ENCODE measurements around the gene CYP2R1.

DNA sequence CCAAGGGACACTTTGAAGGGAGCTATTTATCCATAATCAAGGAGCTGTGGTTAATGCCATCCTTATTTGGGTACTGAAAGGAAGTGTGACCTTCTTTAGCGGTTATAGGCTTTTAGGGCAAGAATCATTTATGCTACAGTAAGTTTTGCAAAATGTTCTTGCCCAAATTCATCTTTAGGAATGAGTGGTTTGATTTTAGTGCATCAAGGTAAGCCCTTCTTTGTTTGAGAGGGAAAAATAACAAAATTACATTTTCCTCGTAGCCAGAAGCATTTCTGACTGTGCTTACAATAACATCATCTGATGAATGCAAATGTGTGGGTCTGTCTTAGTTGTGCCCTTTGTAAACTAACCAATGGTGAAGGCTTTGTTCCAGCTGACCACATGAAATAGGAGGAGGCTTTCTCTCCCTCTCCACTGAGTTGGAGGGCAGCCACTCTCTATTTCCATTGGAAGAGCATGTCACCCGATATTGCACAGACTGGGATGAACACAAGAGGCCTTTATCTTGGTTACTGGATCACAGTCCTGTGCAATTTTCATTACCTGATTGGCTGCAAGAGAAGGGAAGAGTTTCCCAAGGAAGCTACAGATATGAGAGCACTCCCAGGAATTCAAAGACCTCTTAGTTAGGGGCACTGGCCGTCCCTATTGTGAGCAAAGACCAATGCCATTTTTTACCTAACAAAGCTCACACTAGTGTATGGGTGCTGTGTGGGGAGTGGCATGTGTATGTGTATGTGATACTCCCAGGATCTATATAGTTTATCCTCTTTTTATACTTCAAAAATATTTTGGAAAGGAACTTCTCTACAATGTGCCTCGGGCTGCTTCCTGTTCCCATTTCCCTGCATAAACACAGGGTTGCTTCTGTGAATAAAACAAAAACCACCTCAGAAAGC, 126.2 kb downstream of the RASSF10 start:
- PRO-cap: no peak

- PRO-cap: no peak
Measured at GRCh38 chr11:14015537-14016212, 53.2 kb downstream of the SPON1 start.

GRCh38 chr11:14078957-14079541, 116.5 kb downstream of the SPON1 start:
- PRO-cap: no peak

DNA sequence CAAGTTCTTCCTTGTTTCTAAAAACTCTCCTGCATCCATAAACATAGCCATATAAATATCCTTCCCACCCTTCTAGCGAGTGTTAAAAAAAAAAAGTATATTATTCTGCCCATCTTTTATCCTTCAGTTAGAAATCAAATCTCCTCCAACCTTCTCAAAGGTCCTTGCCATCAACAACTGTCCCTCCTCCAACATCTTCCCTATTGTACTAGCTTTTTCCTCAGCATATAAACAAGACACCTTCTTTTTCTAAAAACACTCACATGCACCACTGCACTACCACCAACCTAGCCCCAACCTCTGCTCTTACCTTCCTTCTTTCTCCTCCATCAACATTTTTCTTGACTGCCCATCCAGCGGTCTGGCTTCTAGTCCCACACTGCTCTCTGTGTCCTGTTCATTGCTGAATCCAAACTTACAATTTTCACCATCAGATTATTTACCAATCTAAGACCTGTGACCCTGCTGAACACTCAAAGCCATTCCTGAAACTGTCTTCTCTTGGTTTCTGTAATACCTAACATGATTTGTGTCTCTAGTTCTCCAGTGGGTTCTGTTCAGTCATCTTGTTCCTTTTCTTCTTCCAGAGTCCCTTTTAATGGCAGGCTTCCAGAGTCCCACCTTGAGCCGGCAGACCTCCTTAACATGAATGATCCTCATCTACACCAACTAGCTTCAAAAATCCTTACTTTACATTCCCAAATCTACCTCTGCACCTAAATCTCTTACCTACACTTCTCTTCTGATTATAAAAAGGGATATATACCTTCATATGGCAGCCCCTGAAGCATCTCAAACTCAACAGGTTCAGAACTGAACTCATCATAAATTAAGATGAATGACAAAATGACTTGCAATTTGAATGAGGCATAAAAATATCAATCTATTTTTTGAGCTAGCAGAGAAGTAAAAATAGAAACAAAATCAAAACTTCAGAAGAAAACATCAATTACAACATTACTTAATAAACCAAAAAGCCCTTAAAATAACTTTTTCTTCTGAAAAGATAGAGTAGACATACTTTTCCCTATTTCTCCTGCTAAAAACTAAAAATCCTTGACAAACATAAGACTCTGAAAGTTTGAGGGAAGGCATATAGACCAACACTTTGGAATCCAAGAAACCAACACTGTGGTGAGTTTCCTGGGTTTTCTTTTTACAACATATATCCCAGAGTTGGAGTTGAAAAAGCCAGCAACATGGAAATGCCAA, 24.0 kb downstream of the RRAS2 start:
- PRO-cap: no peak

DNA sequence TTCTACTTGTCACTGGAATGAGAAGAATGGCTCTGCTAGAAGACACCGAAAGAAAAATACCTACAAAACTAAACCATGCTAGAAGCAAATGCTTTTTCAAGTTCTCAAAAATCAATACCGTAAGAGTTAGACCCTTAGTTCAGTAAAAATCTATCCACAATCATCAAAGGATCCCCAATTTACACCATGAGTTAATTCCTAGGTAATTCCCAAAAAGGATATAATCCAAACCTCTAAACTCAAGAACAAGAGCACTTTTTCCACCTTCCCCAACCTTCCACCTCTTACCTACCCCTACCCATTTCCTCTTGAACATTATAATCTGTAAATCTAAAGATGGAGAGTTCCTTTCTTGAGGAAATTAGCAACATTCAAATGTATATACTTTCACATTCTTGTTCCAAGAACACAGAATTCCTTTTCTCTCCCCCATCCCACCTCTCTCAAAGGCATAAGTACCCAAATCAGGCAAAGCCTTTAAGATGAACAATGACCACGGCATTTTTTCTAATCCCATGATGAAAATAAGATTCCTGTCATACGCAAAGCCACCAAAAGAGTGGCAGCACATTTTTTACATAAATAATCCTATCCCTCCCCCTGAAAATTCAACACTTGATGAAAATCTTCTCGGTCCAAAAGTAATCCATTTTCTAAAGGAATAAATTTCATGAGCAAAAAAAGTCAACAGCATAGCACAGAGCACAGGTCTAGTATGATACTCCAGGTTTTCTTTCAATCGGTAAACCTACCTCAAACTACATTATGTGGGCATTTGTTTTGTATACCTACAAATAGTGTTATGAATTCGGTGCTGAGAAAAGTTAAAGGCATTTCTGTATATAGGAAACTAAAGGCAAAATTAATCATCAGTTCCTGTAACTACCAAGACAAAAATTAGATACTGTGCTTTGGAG, 18.2 kb downstream of the RRAS2 start:
- PRO-cap: no peak

GRCh38 chr11:14357610-14358747, 1.0 kb downstream of the RRAS2 start:
- PRO-cap: no peak

DNA sequence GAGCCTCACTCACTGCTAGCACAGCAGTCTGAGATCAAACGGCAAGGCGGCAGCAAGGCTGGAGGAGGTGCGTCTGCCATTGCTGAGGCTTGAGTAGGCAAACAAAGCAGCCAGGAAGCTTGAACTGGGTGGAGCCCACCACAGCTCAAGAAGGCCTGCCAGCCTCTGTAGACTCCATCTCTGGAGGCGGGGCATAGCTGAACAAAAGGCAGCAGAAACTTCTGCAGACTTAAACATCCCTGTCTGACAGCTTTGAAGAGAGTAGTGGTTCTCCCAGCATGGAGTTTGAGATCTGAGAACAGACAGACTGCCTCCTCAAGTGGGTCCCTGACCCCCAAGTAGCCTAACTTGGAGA, 49.4 kb upstream of the PSMA1 start:
- PRO-cap: no peak

DNA sequence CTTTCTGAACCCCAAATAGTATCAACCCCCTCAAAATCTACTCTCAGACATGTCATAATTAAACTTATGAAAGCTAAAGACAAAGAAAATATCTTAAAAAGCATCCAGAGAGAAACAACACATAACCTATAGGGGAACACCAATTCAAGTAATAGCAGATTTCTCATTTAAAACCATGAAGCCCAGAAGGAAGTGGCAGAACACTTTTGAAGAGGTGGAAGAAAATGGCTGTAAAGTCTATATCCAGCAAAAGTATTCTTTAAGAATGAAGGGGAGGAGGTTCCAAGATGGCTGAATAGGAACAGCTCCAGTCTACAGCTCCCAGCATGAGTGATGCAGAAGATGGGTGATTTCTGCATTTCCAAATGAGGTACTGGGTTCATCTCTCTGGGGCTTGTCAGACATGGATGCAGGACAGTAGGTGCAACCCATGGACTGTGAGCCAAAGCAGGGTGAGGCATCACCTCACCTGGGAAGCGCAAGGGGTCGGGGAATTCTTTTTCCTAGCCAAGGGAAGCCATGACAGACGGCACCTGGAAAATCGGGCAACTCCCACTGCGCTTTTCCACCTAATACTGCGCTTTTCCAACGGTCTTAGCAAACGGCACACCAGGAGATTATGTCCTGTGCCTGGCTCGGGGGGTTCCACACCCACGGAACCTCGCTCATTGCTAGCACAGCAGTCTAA, 114.5 kb downstream of the CYP2R1 start:
- PRO-cap: no peak

DNA sequence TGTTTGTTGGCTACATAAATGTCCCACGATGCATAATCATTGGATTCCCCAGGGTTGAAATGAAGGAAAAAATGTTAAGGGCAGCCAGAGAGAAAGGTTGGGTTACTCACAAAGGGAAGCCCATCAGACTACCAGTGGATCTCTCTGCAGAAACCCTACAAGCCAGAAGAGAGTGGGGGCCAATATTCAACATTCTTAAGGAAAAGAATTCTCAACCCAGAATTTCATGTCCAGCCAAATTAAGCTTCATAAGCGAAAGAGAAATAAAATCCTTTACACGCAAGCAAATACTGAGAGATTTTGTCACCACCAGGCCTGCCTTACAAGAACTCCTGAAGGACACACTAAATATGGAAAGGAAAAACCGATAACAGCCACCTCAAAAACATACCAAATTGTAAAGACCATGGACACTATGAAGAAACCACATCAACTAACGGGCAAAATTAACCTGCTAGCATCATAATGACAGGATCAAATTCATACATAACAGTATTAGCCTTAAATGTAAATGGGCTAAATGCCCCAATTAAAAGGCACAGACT, 28.5 kb downstream of the CYP2R1 start:
- PRO-cap: no peak

- PRO-cap: no peak
Measured at GRCh38 chr11:14867315-14867961, 24.6 kb downstream of the CYP2R1 start.

DNA sequence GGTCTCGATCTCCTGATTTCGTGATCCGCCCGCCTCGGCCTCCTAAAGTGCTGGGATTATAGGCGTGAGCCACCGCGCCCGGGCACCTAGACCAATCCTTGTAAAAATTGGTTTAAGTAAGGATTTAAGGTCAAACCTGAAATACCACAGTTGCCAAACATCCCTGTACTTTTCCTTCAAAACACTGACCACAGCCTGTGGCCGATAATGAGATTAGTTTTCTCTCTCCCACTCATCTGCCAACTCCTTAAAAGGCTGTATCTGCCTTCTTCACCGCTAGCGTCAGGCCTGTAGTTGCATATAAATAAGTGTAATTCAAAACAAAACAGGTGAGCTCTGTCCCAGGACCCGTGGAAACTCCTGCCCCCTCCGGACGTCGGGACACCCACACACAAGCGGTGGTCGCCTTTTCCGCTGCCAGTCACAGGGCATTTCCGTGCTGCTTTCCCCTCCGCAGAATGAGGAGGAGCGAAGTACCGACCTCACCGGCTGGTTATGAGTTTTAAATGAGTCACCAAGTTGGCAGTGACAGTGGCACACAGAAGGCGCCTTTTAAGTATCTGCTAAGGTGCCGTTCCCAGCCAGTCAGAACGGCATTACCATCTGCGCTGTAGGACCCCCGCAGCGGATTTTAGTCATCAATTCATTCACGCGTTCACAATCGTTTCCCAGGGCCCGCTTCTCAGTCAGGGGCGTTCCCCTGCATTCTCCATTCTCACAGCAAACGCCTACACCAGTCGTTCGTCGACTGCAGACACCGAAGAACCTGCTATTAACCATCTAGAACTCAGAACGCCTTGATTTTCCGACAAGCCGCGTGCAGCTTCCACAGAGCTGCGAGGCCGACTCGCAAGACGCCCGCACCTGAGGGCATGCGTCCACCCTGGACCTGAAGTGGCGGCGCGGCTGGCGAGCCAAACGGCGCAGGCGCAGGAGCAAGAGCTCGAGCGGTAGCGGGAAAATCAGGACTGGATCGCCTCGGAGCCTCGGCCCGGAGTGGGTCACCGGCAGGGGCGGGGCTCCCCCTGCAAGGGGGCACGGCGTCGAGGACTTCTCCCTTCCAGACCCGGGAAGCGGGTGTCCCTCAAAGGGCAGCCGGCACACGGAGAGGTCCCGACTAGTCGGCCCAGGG, 901 bp downstream of the CYP2R1 start:
- PRO-cap: unidirectional peak, plus-strand start at position 456 of the sequence; bidirectional peak, plus-strand start at position 1,082 of the sequence, minus-strand start at position 866 of the sequence

DNA sequence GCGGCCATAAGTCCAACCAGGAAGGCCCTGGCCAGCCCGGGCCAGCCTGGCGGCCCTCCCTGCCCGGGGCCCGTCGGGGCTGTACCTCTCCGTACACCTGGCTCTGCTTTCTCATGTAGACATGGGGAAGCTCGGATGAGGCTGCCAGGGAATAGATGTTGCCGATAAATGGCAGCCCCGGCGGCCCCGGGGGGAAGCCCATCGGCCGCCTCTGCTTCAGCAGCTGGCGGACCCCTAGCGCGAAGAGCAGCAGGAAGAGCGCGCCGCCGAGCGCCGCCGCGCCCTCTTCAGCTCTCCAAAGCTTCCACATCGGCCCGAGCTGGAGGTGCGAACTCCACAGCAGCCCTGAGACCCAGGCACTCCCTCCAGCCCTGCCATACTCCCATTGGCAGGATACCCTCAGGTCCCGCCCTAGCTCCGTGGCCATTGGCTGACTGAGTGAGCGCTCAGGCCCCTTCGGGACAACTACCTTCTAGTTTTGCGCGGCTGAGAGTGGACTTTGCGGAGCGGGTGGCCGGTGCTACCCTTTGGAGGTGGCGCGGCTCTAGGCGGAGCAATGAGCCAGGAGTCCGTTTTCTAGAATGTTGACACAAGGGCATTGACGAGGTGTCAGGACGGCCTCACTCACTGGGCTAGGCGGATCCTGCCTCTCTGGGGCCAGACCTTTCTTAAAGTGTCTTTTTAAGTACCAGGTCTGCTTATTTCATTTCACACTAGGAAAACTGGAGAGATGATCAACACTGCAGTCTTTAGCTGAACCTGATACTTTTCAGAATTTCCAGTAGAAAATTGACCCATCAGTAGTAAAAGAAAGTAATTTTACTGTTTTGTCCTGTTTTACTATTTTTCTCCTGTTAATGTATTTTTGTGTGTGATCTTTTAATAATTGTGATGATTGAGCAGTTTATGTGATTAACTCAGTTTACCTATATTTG, at the start of gene CYP2R1:
CYP2R1 (minus strand) TSS at position 336 of the 935 bp plus-strand sequence.
- PRO-cap: bidirectional peak, plus-strand start at position 592 of the sequence, minus-strand start at position 311 of the sequence

DNA sequence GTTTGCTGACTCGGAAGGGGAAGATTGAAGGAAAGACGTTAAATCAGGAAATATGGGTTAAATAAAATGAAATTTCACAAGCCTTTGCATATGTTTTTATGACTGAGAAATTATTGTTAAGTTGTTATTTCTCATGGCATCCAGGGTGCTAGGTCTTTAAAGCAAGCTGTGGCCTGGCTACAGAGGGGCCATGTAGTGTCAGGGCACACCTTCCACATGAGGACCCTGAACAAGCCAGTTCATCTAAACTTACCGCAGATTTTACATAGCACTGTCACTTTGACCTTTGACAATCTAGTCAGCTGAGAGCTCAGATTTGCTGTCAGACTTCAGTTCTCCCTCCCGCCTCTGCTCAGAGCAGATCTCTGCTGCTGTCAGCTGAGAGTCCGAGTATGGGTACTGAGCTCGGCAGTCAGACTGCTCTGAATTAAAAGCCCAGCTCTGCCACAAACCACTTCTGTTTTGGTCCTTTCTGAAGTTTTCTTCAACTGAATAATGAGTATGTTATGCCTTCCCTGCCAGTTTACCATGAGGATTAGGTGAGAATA, 507.1 kb downstream of the SOX6 start:
- PRO-cap: no peak

DNA sequence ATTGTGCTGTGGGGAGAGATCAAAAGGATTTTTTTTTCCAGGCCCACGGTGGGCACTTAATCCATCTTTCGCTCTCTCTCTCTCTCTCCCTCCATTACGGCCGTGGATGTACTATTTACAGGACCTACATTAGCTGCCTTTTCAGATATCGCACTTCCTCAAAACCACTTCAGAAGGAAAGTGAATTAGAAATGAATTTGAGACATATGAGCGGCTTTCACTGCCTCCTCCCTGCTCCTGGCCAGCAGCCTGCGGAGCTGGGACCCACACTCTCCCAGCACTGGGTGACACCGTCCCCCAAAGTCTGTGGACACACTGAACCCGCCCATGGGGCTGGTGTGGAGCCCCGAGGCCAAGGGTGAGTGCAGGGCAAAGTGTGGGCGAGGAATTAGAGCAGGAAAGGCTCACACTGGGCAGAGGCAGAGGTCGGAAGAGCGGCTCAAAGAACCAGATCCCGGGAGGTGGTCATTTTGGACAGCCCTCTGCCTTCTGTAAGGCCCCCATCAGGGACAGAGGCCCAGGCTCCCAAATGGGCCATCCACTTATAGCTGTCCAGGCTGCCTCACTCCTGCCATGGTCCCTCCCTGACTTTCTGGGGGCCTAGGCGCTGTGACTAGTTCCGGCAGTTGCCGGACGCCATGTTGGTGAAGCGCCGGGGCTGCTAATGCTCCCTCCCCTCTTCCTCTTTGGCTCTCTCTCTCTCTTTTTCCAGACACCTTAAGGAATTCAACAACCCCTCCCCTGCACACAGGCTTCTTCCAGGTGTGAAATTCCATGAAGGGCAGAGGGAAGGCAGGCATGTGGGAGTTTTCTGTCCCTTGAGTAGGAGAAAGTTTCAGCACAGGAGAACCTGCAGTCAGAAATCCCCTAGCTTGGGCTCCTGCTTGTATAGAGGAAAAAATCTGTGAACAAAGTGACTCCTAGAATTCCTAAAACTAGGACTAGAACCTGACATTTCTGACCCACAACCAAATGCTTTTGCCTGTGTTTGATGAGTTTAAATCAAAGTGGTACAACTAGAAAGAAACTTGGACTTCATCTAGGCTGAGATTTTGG, 445.7 kb downstream of the SOX6 start:
- PRO-cap: no peak

GRCh38 chr11:16239073-16239596, 117.2 kb downstream of the SOX6 start:
- PRO-cap: no peak

- PRO-cap: no peak
Measured at GRCh38 chr11:16603733-16604780, 134.4 kb upstream of the C11orf58 start.

DNA sequence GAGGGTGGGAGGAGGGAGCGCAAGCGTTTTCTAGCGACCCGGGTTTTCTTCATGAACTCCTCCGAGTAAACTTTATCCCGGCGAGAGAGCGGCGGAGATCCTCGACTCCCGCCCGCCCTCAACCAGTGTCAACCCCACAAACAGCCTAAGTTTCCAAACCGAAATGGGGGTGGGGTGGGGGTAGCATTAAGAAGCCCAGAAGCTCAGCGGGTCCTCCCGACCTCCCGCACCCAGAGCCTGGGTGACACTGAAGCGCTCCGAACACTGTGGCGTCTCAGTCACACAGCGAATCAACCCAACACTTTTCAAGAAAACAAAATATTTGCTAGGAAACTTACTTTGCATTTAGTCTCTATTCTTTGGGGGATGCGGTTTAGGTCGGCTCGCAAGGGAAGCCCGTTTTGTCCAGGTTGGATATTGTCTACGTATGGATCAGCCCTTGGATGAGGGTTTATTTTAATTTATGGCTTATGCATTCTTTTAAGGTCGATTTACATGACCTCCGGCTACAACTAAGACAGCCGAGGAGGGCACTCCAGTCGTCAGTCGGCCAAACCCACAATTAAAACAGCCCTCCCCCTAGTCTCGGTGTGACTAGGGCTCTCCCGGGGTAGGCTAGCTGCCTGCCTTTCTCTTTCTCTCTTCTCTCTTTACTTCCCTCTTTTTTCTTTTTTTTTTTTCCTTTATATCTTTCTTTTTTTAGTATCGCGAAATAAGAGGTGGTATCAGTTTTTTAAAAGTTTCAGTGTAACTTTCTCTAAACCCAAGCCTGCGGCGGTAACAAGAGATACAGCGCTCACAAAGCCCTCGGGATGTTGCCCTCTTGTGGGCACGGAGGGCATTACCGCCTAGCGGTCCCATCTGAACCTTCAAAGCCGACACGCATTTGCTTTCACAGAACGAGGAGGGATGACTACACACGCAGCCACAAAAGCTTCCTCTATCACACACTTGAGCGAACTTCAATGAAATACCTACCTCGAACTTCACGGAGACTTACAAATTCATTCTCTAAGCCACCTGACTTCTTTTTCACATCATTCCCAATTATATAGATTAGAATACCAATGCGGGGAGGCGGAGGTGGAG, 132.5 kb upstream of the C11orf58 start:
- PRO-cap: unidirectional peak, minus-strand start at position 124 of the sequence; unidirectional peak, minus-strand start at position 564 of the sequence; unidirectional peak, plus-strand start at position 897 of the sequence

- PRO-cap: no peak
Measured at GRCh38 chr11:16669739-16670259, 68.6 kb upstream of the C11orf58 start.

- PRO-cap: no peak
Measured at GRCh38 chr11:16956321-16957081, 57.7 kb downstream of the PLEKHA7 start.

GRCh38 chr11:16994218-16995217, 19.7 kb downstream of the PLEKHA7 start:
- PRO-cap: no peak